PC-3 (cell line): ENCODE data around the genes TEX264, IQCF5 and ALAS1.

- RAMPAGE, long total RNA, result no peak
These were observed 738 bp upstream of the SEMA3B start for GRCh38 chr3:50268229-50268588.

DNA sequence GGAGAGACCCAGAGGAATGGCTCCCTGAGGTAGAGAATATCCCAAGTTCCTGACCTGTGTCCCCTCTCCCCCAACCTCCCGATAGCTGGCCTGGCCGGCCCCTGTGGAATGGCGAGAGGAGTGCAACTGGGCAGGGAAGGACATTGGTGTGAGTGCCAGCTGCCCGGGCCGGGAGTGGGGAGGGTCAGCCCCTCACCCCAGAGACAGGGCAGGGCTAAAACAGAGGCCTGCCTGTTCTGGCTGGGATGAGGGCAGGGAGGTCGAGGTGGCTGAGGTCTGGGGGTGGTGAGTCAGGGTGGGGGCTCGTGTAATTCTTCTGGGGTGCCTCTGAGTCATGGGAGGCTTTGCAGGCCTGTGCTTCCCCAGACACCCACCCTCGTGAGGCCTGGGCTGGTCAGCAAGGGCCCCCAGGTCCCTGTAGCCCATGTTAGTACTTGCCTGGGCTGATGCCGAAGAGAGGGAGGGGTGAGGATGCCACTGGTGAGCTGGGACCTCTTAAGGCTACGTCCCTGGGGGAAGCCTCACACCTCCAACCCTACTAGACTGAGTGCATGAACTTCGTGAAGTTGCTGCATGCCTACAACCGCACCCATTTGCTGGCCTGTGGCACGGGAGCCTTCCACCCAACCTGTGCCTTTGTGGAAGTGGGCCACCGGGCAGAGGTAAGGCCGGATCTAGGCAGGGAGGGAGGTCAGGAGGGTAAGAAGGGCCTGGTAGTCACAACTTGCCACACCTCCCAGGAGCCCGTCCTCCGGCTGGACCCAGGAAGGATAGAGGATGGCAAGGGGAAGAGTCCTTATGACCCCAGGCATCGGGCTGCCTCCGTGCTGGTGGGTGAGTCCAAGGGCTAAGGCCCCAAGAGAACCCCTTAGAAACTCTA, 1.6 kb downstream of the SEMA3B start:
- RAMPAGE, long total RNA, result no peak

DNA sequence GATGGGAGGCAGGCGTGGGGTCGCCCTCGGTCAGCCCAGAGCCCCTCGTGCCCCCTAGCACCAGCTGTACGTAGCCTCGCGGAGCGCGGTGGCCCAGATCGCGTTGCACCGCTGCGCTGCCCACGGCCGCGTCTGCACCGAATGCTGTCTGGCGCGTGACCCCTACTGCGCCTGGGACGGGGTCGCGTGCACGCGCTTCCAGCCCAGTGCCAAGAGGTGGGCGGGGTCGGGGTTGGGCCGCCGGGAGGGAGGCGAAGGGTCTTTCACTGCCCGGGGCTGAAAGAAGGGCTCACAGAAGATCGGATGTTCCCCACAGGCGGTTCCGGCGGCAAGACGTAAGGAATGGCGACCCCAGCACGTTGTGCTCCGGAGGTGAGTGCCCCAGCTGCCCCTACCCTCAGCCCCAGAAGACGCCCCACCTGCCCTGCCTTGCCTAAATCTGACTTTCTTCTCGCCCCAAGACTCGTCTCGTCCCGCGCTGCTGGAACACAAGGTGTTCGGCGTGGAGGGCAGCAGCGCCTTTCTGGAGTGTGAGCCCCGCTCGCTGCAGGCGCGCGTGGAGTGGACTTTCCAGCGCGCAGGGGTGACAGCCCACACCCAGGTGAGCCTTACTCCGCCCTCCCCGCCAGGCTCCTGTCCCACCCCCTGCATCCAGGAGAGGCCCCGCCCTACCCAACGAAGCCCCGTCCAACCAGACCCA, 3.5 kb upstream of the LSMEM2 start:
- RAMPAGE, long total RNA, result no peak

- RAMPAGE, long total RNA, result no peak
These were observed 5.8 kb downstream of the HYAL2 start for GRCh38 chr3:50316474-50317454.

GRCh38 chr3:50365018-50365914, 5.9 kb upstream of the TMEM115 start:
- RAMPAGE, long total RNA, result no peak

GRCh38 chr3:50390569-50391133, 31.3 kb upstream of the TMEM115 start:
- RAMPAGE, long total RNA, result no peak

GRCh38 chr3:50587119-50587928, 18.0 kb downstream of the HEMK1 start:
- RAMPAGE, long total RNA, result no peak

- RAMPAGE, long total RNA, result no peak
These were observed 21.1 kb upstream of the DOCK3 start for GRCh38 chr3:50653479-50654227.

DNA sequence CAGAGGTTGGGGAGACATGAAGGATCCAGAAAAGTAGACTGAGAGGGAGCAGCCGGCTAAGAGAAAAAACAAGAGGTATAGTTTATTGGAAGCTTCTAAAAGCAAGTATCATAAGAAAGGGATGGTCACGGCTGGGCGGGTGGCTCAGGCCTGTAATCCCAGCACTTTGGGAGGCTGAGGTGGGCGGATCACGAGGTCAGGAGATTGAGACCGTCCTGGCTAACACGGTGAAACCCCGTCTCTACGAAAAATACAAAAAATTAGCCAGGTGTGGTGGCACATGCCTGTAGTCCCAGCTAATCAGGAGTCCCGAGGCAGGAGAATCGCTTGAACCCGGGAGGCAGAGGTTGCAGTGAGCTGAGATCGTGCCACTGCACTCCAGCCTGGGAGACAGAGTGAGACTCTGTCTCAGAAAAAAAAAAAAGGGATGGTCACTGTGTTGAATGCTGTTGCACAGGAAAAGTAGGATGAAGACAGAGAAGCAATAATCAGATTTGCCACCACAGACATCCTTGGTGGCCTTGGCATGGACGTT, 12.6 kb upstream of the DOCK3 start:
- RAMPAGE, long total RNA, result no peak

GRCh38 chr3:50978932-50979247, 304.2 kb downstream of the DOCK3 start:
- RAMPAGE, long total RNA, result no peak

DNA sequence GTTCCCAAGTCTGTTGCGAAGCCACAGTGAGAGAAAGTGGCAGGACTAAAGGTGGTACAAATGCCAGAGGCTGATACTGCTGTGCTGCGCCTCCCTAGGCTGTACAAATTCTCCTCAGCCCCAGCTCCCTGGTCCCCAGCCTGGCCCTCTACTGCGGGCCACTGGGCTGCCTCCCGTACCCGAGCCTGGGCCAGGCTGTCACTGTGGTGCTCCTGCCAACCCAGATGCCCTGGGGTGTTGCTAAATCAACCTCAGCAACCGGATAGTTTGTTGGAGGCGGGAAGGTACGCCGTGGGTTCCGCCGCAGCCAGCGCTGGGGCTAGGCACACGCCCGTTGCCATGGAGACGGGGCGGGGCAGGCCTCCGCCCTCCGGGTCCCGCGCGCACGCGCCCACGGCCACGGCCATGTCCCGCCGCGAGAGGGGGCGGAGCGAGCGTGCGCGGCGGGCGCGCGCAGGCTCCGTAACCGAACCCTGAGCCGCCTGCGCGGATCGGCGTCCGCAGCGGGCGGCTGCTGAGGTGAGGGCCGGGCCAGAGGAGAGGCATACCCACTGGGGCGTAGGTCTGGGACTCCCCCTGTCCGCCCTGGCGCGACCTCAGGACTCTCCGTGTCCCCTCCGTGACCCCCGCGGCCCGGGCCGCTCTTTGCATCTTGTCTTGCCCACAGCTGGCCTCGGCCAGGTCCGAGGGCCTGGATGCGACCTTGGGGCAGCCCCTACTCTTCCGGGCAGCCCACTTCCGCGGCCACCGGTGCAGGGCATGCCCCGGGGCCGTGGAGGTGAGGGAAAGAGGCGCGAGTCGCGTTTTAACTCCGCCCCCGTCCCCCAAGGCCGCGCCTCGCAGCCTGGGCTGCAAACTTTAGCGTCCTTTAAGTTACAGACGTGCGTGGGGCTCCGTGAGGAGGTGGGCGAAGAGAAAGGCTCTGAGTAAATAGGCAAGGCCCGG, at the start of gene TEX264:
Gene TEX264, plus strand, starts transcription at position 483 of the 945 bp plus-strand sequence.
- RAMPAGE, long total RNA, result no peak

GRCh38 chr3:51875345-51875968, at the start of gene IQCF5:
Gene IQCF5 (minus strand): TSS chr3:51875601.
- RAMPAGE, long total RNA, result no peak

- RAMPAGE, long total RNA, result no peak
These were observed 10.0 kb upstream of the RPL29 start for GRCh38 chr3:52005294-52006425.

DNA sequence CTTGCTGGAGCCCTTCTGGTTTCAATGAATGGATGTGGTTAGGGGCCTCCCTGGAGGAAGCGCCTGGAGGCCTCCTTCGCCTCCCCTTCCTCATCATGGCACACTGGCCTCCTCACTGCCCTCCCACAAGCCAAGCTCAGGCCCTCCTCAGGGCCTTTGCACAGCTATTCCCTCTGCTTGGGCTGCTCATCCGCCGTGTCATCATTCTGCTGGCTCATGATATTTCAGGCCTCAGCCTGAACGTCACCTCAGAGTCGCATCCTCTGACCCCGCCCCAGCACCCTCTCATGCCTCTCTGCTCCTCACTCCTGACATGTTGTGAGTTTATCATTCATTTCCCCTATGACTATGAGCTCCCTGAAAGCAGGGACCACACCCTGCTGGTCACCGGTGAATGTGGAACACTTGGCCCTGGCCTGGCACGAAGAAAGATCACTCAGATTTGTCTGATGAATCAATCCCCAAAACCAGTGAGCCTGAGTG, 20.7 kb upstream of the POC1A start:
- RAMPAGE, long total RNA, result no peak

GRCh38 chr3:52197467-52198259, at the start of gene ALAS1:
Gene ALAS1 (plus strand): TSS chr3:52198160.
- RAMPAGE, long total RNA, result no peak

- RAMPAGE, long total RNA, result no peak
These were observed 12.3 kb downstream of the ALAS1 start for GRCh38 chr3:52209962-52211029.

GRCh38 chr3:52237038-52237483, 1.9 kb downstream of the TWF2 start:
- RAMPAGE, long total RNA, result no peak

DNA sequence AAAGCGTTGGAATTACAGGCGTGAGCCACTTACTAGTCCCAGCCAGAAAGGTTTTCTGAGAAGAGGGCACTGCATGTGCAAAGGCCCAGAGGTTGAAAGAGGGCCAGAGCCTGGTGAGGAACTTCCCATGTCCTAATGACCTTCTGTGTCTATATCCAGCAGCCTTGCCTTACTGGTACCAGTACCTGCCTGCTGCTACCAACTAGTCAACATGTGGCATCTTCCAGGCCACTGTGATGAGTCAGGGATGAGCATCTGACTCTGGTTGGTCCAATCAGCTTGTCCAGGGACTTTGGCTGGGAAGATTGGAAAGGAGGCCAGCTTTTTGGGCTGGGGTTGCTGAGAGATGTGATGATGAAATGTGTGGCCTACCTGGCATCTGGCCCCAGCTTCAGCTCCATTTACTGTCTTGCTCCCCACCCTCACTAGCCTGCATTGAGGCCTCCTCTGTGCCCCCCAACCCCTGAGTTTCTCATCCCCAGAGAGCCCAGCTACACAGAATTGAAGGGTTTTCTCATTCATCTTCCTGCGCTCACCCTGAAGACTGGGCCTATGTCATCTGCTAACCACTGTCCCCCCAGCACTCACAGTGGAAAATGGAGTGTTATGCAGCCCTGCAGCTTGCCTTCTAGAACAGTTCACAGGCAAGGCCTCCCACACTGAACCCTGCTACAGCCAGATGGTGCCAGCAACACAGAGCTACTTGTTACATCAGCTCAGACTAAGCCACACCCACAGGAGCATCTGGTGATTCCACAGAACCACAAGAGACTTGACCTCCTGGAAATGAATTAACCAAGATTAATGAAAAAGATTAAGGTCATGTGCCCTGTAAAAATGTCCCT, 1.3 kb upstream of the TWF2 start:
- RAMPAGE, long total RNA, result no peak

DNA sequence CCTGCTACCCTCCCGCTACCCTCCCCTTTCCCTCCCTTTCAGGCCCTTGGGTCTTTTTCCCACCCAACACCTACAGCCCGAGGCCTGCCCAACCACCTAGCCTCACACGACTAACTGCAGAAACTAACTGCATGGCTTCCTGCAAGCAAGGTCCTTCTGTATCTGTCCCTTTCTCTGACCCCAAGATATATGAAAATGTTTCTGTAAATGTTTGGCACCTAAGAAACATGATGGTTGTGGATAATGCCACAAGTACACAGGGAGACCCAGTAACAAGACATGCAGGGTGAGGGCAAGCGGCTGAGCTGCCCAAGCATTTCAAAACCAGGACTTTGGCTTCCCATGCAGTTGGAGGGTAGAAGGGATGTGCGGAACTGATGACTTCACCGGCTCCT, 11.2 kb downstream of the PPM1M start:
- RAMPAGE, long total RNA, result no peak

DNA sequence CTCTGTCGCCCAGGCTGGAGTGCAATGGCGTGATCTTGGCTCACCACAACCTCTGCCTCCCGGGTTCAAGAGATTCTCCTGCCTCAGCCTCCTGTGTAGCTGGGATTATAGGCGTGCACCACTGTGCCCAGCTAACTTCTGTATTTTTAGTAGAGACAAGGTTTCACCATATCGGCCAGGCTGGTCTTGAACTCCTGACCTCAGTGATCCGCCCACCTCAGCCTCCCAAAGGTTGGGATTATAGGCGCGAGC, 8.4 kb downstream of the WDR82 start:
- RAMPAGE, long total RNA, result no peak